Gastroesophageal sphincter (tissue), 4 donors: ENCODE measurements around the genes LSG1, XXYLT1, MUC20 and MUC4.

DNA sequence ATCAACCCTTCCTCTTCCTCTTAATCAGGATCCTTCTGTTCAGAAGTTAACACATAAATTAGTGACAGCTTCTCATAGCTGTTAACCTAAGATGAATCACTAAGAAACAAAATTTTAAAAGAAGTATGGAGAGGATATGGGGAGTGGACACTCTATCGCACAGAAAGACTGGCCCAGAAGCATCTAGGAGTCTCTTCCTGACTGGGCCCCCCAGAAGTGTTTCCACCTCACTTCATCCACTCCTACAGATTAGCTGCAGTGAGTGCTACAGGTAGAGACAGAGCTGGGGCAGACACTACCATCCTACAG lies 9.3 kb downstream of the ATP13A3 start:
- PRO-cap, result no peak
- RAMPAGE, long total RNA, 4 experiments, result no peak in any of the 4 experiments

DNA sequence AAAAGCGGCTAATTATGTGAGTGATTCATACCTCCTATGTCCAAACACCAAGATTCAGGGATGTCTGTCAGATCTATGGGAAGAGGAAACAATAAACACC lies 1.2 kb downstream of the ATP13A3 start:
- PRO-cap, result no peak
- RAMPAGE, long total RNA, 4 experiments, result no peak in any of the 4 experiments

DNA sequence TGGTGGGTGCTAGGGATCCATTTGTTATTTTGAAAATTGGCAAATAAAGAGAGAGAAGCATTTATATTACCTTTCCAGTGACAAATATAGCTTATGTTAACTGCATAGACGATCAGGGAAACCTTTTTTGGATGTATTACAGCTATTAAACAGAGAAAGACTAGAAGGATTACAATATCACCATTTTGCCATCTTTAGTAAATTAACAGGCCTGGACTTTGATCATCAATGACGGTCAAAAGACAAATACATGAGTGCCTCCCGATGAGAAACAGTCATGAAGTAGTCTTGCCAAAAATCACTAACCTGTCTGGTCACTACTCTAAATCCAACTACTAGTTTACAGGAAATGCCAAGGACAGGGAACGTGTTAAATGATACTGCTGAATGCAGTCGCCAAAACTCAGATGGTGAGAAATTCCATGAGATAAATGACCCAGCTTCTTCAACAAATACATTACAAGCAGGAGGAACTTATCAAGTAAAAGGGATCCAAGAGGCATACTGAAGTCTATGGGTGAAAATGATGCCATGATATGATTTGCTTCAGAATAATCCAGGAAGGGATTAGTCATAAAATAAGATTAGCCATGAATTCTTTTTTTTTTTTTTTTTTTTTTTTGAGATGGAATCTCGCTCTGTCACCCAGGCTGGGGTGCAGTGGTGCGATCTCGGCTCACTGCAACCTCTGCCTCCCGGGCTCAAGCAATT lies 35.8 kb upstream of the ATP13A3 start:
- PRO-cap, result no peak
- RAMPAGE, long total RNA, 4 experiments, result no peak in any of the 4 experiments

DNA sequence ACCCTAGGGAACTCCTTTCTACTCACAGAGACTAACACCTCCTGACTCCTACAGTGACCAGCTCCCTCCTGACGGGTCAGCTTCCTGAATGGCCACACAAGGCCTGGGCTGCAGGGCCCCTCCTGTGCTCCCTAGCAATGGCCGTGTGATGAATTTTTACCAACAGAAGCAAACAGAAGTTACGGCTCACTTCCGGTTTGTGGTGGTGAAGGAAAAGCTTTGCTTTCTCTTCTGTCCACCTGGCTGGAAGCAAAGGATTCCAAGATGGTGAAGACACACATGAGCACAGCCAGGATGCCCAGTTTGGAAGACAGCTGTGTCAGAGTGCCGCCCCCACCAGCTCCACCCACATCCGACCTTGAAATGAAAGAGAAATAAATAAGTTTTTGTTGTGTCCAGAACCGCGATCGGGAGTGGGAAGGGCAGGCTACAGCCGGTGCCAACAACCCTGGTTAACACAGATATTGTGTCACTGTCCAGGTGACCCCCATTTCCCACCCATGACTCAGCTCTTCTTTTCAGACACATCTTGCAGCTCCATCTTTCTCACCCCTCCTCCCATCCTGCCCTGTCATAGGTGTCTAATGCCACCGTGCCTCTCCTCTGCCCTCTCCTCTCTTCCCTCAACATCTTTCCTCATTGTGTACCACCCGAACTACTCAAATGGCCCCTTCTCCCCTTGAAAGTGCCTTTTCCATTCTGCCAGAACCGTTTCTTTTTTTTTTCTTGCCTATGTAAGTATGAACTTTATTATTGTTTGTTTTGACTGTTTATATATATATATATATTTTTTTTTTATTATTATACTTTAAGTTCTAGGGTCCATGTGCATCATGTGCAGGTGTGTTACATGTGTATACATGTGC lies 69.8 kb upstream of the ATP13A3 start:
- PRO-cap, result no peak
- RAMPAGE, long total RNA, 4 experiments, result no peak in any of the 4 experiments

GRCh38 chr3:194671595-194672811 lies at the start of gene LSG1:
Gene LSG1, minus strand, starts transcription at chr3:194672191.
- PRO-cap, result unidirectional peak, minus-strand start at chr3:194672107; unidirectional peak, minus-strand start at chr3:194672191; unidirectional peak, plus-strand start at chr3:194672581; unidirectional peak, plus-strand start at chr3:194672668
- RAMPAGE, long total RNA, 4 experiments, result start-site peak on the minus strand in 4 of 4 experiments, at chr3:194672162-194672196 at its widest, 34 to 124 reads per replicate

DNA sequence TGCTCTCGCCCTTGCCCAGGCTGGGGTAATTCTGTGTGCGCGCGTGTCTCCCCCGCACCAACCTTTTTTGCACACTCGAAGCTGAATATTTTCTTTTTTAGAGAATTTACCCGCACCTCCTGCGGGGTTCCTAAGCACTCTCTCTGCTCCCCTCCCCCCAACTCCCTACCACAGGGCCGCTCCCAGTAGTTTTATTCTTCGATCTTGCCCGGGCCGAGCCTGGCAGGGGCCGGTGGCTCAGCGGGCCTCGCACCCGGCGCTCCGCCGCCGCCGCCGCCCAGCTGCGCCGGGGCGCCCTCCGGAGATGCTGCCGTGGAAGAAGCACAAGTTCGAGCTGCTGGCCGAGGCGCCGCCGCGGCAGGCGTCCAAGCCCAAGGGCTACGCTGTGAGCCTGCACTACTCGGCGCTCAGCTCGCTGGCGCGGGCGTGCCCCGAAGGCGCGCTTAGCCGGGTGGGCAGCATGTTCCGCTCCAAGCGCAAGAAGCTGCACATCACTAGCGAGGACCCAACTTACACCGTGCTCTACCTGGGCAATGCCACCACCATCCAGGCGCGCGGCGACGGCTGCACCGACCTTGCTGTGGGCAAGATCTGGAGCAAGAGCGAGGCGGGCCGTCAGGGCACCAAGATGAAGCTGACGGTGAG lies 962 bp downstream of the FAM43A start:
- PRO-cap, result no peak
- RAMPAGE, long total RNA, 4 experiments, result no peak in any of the 4 experiments

- PRO-cap, result no peak
- RAMPAGE, long total RNA, 4 experiments, result no peak in any of the 4 experiments
These were observed 29.6 kb downstream of the FAM43A start for GRCh38 chr3:194715025-194715899.

GRCh38 chr3:194773201-194773679 lies 87.6 kb downstream of the FAM43A start:
- PRO-cap, result no peak
- RAMPAGE, long total RNA, 4 experiments, result no peak in any of the 4 experiments

DNA sequence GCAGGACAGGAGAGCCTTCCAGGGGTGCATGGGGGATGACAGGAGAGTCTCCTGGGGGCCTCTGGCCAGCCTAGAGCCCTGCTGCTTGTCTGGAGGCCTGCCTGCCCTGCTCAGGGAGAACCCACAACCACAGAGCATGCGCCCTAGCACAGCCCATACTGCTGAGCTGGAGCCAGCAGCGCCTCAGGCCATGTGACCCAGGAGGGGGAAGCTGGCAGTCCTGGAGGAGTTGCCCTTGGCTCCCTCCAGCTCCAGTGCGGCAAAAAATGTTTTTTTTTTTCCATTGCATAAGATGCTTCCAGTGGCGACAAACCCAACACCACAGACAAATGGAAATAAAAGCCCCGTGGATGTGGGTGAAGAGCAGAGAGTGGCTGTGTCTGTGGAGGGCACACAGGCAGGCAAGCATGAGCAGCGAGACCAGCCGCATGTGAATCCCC lies 49.5 kb downstream of the XXYLT1 start:
- PRO-cap, result bidirectional peak, plus-strand start at position 366 of the sequence, minus-strand start at position 157 of the sequence
- RAMPAGE, long total RNA, 4 experiments, result no peak in any of the 4 experiments

GRCh38 chr3:195242720-195243000 lies 28.3 kb downstream of the XXYLT1 start:
- PRO-cap, result no peak
- RAMPAGE, long total RNA, 4 experiments, result no peak in any of the 4 experiments

- PRO-cap, result bidirectional peak, plus-strand start at chr3:195271266, minus-strand start at chr3:195271159
- RAMPAGE, long total RNA, 4 experiments, result no peak in any of the 4 experiments
These were observed at the start of gene XXYLT1 for GRCh38 chr3:195271008-195272011. Gene XXYLT1, minus strand, starts transcription at chr3:195271159.

- PRO-cap, result no peak
- RAMPAGE, long total RNA, 4 experiments, result start-site peak on the minus strand in 1 of 4 experiments, at chr3:195301972-195302247 at its widest, 55 reads per replicate
These were observed 31.0 kb upstream of the XXYLT1 start for GRCh38 chr3:195301947-195302318.

GRCh38 chr3:195551293-195551866 lies 8.3 kb upstream of the PPP1R2 start:
- PRO-cap, result no peak
- RAMPAGE, long total RNA, 4 experiments, result no peak in any of the 4 experiments

GRCh38 chr3:195617656-195618135 lies 34.0 kb upstream of the APOD start:
- PRO-cap, result no peak
- RAMPAGE, long total RNA, 4 experiments, result no peak in any of the 4 experiments

- PRO-cap, result no peak
- RAMPAGE, long total RNA, 4 experiments, result no peak in any of the 4 experiments
These were observed 51.6 kb upstream of the APOD start for GRCh38 chr3:195635425-195635742.

- PRO-cap, result no peak
- RAMPAGE, long total RNA, 4 experiments, result no peak in any of the 4 experiments
These were observed 21.9 kb upstream of the MUC20 start for GRCh38 chr3:195698526-195699612.

DNA sequence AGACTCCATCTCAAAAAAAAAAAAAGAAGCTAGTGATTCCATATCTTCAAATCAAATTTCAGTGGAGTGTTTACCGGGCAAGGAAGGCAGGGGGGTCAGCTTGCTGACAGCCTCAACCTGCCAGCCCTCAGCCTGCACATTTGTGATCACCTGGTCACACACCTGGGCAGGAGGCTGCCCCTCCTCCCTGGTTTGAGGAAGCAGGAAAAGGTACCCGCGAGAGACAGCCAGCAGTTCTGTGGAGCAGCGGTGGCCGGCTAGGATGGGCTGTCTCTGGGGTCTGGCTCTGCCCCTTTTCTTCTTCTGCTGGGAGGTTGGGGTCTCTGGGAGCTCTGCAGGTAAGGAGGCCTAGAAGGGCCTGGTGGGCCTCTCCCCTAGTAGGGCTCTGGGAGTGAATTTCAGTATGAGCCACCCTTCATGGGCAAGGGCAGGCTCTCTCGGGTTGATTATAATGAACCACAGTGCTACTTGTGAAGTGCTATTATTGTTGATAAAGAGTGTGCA lies at the start of gene MUC20:
Gene MUC20, plus strand, starts transcription at position 233 of the 504 bp plus-strand sequence.
- PRO-cap, result no peak
- RAMPAGE, long total RNA, 4 experiments, result no peak in any of the 4 experiments

DNA sequence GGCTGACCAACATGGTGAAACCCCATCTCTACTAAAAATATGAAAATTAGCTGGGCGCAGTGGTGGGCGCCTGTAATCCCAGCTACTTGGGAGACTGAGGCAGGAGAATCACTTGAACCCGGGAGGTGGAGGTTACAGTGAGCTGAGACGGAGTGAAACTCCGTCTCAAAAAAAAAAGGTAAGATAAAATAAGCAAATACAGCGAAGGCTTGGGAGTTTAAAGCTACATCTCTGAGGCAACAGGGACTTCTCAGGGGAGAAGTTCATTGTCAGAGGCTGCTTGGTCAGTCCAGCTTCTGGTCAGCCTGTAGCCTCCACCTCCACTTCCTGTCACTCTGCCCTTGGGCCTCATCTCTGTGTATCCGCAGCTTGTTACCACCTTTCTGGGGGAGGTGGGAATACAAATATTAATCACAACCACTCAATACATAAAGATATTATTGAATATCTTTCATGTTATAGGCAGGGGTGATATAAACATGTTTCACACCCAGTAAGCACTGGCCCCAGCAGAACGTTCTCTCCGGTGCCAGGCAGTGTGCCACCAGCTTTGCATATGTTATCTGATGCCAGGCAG lies 6.5 kb downstream of the MUC20 start:
- PRO-cap, result no peak
- RAMPAGE, long total RNA, 4 experiments, result no peak in any of the 4 experiments

DNA sequence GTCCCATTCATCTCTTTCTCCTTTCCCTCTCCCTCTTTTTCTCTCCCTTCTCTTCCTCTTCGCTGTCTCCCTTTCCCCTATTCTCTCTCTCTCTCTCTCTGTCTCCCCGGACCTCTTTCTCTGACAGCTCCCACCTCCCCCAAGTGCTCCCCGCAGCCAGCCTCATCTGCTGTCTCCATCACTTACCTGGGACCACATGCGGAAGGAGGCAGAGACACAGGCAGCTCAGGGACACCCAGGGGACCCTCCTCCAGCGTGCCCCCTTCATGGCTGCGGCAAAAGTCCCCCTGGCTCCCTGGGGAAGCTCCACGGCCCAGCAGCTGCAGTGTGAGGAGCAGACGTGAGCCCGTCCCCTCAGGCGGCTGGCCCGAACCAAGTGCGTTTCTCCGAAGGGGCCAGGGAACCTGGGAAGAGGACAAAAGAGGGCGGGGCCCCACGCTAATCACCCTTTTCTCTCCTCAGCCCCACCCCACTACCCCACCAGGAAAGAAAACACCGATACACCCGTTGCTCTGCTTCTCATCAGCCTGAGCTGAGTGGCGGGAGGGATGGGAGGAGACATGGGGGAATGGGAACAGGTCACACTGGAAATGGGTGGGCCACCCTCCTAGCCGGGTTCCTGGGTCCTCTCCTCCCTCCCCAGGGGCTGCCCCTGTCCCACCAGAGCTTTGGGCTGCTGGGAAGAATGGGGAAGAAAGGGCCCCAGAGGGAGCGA lies at the start of gene MUC4:
Gene MUC4, minus strand, starts transcription at position 380 of the 715 bp plus-strand sequence.
- PRO-cap, result no peak
- RAMPAGE, long total RNA, 4 experiments, result start-site peak on the minus strand in 1 of 4 experiments, centred at position 319 of the sequence, 18 reads per replicate

GRCh38 chr3:195878652-195878914 lies 29.8 kb downstream of the TNK2 start:
- PRO-cap, result no peak
- RAMPAGE, long total RNA, 4 experiments, result no peak in any of the 4 experiments